Metastatic Liver Carcinoma in the Lung (tissue), 2 donors: ENCODE data around the gene PLB1.

DNA sequence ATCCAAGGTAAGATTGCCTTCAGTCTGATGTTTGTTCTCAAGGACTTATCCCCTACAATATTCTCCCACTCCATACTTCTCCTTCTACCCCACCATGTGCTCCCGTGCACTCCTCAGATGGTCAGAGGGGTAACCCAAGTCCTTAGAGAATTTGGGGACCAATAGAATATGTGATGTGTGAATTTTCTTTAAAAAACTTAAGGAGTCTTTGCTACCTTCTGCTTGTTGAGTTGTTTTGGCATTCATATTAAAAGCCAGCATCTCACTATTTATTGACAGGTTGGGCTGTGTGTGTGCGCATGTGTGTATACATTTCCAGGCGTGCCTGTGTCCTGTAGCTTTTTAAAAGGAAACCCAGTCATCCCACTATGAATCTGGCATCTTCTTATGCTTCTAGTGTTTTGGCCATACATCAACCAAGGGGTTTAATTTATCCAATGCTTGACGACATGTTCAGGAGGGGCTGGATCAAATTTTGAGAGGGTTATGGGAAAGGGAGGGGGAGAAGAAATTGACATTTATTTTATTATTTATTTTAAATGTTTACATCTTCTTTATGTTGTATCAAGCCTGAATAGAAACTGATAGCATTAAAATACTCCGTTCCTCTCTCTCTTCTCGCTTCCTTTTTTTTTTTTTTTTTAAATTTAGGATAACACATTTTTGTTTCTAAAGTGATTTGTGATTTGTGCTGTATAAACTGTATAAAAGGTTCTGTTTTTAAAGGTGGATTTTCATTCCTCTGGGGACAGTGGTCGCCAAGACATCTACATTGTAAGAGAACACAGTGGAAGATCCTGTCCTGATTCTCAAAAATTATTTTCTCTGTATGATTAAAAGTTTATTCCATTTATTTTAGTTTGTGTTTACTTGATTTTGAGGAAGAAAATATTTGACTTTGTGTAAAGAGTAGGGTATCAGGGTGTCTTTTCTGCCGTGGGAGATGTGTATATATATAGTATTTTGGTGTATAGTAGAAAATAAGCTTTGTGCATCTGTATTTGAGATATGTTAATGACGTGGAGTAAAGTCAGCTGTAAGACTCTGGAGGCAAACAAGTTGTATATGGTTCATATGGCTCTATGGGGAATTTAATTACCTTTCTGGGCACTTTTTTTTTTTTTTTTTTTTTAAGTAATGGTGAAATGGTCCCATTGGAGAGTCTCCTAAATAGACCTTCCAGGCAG is 23.6 kb downstream of the FOSL2 start:
- PRO-cap, 2 experiments: no peak in any of the 2 experiments

- PRO-cap, 2 experiments: no peak in any of the 2 experiments
Observed at GRCh38 chr2:28417026-28417630, 24.5 kb downstream of the FOSL2 start.

DNA sequence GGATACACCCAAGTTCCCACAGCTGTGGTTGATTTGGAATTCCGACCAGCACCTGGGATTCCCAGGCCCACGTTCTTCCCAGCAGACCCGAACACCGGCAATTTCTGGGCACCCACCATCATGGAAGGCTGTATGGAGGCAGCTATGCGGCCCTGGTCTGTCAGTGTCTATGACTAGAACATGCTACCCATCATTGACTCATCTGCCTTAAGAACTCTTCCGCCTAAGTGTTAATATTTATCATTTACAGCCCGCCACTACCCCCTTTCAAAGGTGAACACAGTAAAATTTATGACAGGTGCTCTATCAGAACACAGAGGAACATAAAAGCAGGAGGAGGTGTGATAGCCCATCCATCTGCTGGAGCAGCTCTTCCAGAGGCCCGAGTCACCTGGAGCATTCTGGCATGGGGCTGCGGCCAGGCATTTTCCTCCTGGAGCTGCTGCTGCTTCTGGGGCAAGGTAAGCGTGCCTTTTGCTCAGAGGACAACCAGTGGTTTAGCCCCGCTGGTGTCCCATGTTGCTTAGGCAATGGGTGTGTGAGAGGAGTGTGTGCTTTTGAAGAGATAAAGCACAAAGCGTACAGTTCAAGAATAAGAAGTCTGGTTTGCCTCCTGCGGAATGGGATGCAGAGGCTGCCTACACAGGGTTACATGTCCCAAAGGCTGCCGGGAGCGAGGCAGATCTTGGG is at the start of gene PLB1:
Gene PLB1, plus strand, starts transcription at position 352 of the 690 bp plus-strand sequence.
- PRO-cap, 2 experiments: no peak in any of the 2 experiments

- PRO-cap, 2 experiments: no peak in any of the 2 experiments
Observed at GRCh38 chr2:28544044-28544296, 48.1 kb downstream of the PLB1 start.

GRCh38 chr2:28583742-28584708 is 88.2 kb downstream of the PLB1 start:
- PRO-cap, 2 experiments: peak in 1 of 2 experiments; most common minus-strand start chr2:28584017 (in 1)

GRCh38 chr2:28639830-28640309 is 111.8 kb upstream of the PPP1CB start:
- PRO-cap, 2 experiments: peak in 1 of 2 experiments; most common plus-strand start chr2:28640169 (in 1); most common minus-strand start chr2:28639908 (in 1)

- PRO-cap, 2 experiments: no peak in any of the 2 experiments
Observed at GRCh38 chr2:28678112-28678975, 73.3 kb upstream of the PPP1CB start.

- PRO-cap, 2 experiments: peak in 1 of 2 experiments; most common plus-strand start chr2:28736176 (in 1); most common minus-strand start chr2:28736106 (in 1)
Observed at GRCh38 chr2:28735478-28736562, 15.8 kb upstream of the PPP1CB start.

GRCh38 chr2:28757373-28757744 is 5.7 kb downstream of the PPP1CB start:
- PRO-cap, 2 experiments: no peak in any of the 2 experiments

DNA sequence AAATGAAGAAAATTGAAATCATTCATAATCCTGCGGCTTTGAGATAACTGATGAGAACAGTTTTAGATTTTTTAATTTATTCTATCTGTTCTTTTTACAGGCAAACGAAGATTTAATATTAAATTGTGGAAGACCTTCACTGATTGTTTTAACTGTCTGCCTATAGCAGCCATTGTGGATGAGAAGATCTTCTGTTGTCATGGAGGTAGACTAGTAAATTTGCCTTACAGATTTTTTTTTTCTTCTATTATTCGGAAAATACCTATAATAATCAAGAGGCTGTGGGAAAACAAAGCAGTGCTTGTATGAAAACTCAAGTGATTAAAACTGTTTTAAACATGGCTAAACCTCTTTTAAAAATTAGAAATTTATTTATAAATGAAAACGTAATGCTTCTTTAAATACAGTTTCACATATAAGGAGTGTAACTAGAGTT is 29.0 kb upstream of the SPDYA start:
- PRO-cap, 2 experiments: no peak in any of the 2 experiments

DNA sequence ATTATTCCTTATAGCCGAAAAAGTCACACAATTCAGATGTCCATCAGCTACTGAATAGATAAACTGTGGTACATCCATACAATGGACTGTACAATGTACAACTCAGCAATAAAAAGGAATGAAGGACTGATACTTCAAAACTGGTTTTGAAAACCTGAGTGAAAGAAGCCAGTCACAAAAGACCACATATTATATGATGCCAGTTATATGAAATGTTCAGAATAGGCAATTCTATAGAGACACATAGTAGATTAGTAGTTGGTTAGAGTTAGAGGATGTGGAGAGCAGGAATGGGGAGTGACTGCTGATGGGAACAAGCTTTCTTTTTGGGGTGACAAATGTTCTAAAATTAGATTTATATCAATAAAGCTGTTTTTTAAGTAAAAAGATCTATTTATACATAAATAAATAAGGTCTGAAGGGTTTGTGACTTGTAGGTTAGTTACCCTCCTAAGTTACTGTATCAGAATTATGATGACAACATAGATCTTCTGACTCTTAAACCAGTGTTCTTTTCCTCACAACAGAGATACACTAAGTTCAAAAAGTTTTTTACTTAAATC is 12.1 kb upstream of the SPDYA start:
- PRO-cap, 2 experiments: no peak in any of the 2 experiments

GRCh38 chr2:29011541-29012122 is 30.5 kb downstream of the TOGARAM2 start:
- PRO-cap, 2 experiments: peak in 2 of 2 experiments; most common plus-strand start chr2:29011805 (in 2); most common minus-strand start chr2:29011637 (in 2)

DNA sequence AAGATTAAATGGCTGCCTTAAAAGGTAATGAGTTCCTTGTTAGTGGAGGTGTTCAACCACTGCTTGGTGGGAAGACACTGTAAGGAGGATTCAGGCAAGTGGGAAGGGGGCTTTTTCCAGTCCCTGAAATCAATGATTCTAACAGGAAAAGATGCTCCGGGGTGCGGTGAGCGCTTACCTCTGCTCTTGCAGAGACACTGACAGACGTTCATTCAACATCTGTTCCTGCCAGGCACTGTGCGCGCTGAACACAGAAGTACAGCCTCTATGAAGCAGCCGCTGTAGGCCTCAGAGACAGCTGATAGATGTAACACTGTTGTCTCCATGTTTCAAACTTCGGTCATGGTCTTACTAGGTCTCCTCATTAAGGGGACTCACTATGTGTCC is 731 bp upstream of the CLIP4 start:
- PRO-cap, 2 experiments: no peak in any of the 2 experiments

- PRO-cap, 2 experiments: no peak in any of the 2 experiments
Observed at GRCh38 chr2:29130256-29130872, 15.1 kb downstream of the CLIP4 start.

- PRO-cap, 2 experiments: no peak in any of the 2 experiments
Observed at GRCh38 chr2:30252940-30253449, 21.7 kb downstream of the LBH start.

DNA sequence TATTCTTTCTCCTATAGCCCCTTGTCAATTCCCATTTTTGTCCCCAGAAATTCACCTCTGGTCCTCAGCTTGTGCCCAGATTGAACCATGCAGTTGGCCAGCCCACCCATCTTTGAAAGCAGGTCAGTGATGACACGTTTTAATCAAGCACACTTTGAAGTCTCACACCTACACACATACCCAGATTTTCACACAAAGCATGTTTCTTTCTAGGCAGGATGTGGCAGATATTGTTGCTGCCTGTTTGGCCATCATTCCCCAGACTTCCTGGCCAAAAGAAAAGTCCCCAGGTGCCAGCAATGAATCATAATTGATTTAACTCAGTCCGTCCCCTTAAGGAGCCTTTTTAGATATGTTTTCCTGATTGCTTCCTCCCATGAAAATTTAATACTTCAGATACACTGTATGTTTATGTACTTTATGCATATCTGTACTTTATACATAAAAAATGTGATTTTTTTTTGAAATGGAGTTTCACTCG is 84.4 kb downstream of the LBH start:
- PRO-cap, 2 experiments: no peak in any of the 2 experiments

- PRO-cap, 2 experiments: no peak in any of the 2 experiments
Observed at GRCh38 chr2:30348049-30348701, 98.9 kb upstream of the LCLAT1 start.

GRCh38 chr2:30404617-30404837 is 42.5 kb upstream of the LCLAT1 start:
- PRO-cap, 2 experiments: peak in 1 of 2 experiments; most common plus-strand start chr2:30404670 (in 1)

DNA sequence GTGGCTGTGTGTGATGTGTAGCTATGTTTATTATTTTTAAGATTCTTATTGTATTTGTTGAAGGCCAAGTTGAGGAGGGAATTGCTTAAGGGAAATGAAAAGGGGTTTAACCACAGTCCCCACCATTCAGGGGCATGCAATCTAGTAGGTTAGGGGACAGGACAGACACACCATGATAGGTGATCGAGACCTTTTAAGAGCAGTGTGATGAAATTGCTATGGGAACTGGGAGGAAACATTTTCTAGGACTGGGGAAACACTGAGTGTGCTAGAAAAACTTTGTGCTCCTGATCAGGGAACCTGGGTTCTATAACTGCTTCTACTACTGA is 535 bp upstream of the LCLAT1 start:
- PRO-cap, 2 experiments: no peak in any of the 2 experiments

GRCh38 chr2:30511250-30511594 is 64.2 kb downstream of the LCLAT1 start:
- PRO-cap, 2 experiments: no peak in any of the 2 experiments